A172 (cell line): ENCODE measurements around the gene UBN2.

DNA sequence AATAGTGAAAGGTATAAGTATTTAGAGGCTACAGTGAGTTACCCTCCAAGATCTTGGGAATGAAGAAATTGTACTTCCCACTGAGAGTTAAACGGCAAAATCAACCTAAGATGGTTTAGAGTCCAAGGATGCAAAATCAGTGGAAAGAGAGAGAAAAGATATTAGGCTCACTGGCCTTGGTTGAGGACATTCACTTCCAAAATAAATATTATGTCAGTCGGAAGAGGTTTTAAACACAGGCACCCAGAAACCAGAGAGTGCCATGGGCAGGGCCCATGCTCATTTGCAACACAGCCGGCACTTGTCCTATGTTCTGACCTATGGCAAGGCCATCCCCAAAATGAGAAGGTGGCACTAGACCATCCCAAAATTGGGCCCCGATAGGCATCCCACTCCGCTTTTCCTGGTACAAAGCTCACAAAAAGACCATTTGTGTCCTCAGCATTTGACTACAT lies 3.9 kb upstream of the WDR91 start:
- RAMPAGE, long total RNA = no peak

DNA sequence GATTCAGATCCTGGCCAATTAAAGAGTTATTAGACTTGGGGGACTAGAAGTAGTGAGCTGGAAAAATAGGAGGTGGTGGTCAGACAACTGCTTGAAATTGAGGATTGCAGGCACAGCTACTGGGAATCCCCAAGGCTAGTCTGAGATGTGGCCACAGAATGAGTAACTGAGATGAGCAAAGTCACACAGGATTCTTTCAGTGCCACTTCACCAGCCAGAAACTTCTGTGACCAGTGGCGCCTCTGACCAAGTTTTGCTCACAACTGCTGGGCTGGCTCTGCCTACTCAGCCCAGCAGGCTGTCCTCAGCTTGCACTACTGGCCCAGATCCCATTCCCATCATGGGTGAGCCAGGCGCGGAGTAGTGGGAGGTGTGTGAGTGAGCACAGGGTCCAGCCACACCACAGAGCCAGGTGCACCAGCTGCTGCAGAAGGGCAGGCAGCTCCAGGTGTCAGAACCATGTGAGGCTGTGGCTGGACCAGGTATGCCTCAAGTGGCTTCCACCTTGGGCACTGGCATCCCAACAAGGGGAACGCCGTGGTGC lies 29.4 kb downstream of the STRA8 start:
- RAMPAGE, long total RNA = no peak

GRCh38 chr7:135617519-135617896 lies 44.8 kb upstream of the STMP1 start:
- RAMPAGE, long total RNA = no peak

- RAMPAGE, long total RNA = no peak
Observed at GRCh38 chr7:135633991-135634782, 28.1 kb upstream of the STMP1 start.

- RAMPAGE, long total RNA = no peak
Observed at GRCh38 chr7:135769286-135769840, 20.8 kb upstream of the FAM180A start.

- RAMPAGE, long total RNA = no peak
Observed at GRCh38 chr7:135773485-135773884, 24.9 kb upstream of the FAM180A start.

- RAMPAGE, long total RNA = no peak
Observed at GRCh38 chr7:135966532-135967323, 10.4 kb downstream of the MTPN start.

DNA sequence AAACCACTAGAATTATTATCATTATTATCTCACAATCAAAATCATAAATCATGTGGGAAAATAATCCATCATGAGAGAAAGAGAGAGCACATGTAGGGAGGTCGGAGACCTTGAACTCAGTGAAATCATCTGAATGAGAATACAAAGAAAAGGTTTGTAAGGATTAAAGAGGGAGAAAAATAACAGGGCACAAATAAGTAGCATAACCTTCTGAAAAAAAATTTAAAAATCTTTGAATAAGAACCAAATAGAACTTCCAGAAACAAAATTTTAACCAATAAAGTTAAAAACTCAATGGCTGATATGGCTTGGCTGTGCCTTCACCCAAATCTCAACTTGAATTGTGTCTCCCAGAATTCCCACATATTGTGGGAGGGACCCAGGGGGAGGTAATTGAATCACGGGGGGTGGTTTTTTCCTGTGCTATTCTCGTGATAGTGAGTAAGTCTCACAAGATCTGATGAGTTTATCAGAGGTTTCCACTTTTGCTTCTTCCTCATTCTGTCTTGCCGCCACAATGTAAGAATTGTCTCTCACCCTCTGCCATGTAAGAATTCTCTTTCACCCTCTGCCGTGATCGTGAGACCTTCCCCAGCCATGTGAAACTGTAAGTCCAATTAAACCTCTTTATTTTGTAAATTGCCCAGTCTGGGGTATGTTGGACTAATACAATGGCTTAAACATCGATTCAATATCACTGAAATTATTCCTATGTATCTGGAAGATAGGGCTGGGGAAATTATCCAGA lies 115.4 kb upstream of the MTPN start:
- RAMPAGE, long total RNA = no peak

DNA sequence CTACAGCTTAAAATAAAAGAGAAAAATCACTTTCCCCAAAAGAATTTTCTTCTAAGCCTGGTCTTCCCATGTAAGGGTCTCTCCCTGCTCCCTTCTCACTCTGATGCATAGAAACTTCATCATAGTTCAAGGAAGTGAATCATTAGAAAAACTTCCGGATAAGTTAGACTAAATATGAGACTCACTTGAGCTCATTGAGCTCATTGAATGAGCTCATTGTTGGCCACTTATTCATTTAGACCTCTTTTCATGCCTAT lies 236.3 kb upstream of the PTN start:
- RAMPAGE, long total RNA = no peak

DNA sequence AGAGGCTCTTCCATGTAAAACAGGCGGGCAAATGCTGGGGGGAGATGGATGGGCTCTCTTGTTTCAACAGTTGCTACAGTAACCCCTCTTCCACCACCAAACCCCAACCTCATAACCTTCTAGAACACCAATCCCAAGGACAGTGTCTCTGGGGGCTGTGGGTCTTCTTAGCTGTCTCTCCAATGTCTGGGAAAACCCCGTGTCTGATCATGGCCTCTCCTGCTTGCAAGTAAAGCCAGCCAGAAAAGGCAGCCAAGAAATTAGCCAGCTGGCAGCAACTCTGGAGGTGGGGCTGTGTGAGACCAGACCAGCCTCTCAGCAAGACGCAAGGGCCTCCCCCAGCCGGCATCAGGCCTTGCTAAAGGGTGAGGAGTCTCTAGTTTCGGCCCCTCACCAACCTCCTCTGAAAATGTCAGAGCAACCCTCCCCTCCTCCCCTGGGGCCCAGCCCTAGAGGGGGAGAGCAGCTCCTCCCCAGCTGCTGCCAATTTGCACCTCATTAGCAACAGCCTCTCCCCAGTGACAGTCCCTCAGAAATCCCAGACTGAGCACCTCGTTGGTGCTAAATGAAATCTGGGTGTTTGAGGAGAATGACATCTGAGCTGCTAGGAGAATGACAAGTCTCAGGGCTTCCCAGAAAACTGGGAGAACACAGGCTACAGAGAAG lies 26.1 kb downstream of the DGKI start:
- RAMPAGE, long total RNA = no peak

GRCh38 chr7:137874091-137874505 lies 27.3 kb upstream of the DGKI start:
- RAMPAGE, long total RNA = no peak

- RAMPAGE, long total RNA = no peak
Observed at GRCh38 chr7:137966848-137968145, 34.6 kb downstream of the CREB3L2 start.

- RAMPAGE, long total RNA = no peak
Observed at GRCh38 chr7:138352463-138353140, 107.5 kb upstream of the TRIM24 start.

DNA sequence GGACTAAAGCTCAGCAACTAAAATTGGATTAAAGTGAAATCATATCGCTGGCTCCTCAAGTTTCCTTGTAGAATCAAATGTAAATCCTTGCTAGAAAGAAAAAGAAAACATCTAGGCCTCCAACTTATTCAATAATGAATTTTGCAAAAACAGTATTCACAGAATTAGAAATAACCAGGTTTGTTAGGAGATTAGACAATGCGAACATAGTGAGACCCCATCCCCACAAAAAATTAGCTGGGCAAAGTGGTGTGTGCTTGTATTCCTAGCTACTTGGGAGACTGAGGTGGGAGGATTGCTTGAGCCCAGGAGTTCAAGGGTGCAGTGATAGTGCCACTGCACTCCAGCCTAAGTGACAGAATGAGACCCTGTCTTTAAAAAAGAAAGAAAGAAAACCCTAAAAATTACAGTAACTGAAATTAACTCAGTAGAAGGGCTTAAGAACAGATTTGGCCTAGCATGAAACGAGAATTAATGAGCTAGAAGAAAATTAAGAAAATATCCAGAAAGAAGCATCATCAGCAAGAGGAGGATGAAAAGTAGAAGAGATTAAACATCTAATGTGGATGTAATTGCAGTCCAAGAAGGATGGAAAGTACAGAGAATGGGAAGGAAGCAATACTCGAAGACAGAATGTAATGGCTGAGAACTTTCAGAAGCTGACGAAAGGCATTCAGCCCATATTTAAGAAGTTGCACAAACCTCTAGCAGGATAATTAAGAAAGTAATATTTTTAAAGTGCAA lies 60.4 kb downstream of the TRIM24 start:
- RAMPAGE, long total RNA = no peak

- RAMPAGE, long total RNA = no peak
Observed at GRCh38 chr7:138563712-138564094, 103.6 kb downstream of the TRIM24 start.

DNA sequence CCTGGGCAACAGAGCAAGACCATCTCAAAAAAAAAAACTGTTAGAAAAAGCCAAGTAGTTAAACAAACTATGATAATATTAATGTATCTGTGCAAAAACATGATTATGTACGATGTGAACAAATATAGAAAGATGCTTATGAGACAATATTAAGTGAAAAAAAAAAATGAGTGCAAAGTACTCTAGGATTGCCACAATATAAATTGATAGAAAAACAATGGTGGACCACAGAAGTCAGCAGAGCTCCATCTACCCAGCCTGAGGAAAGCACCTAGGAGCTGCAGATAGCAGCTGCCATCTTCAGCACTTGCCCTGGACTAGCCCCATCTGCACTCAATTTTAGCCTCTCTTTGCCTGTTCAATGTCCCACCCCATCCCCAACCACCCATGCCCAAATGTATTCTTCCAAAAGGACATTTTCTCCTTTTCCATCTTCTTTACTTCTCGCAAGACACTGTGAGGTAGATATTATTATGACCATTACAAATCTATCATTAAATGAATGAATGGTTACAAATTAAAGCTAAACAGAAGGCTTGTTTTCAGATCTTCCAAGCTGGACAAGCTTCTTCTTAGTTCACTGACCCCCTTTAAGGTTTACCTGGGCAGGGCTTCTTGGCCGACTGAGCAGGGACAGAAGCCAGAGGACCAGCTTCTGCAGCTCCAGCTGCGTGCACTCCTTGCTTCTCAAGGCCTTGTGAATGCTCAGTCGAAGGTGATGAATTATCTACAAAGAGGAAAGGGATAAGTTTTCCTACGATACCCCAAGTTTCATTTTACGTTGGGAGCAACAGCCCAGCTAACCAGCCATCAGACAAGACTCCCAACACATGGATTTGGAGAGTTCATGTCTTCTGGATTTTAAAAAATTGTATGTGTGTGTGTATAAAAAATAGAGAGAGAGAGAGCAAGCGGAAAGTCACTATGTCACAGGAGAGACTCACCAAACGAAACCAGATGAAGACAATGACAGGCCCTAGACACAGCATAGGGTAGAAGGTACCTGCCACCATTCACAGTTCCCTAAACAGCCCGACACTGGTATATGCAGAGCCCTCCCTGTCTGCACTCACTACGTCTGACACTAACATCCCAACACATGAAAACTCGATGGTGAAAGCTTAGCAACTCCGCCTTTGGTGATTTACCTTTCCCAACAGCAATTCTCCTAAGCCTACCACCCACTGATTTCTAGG lies 9.3 kb downstream of the ZC3HAV1L start:
- RAMPAGE, long total RNA = no peak

- RAMPAGE, long total RNA = no peak
Observed at GRCh38 chr7:139078678-139079479, 30.6 kb downstream of the ZC3HAV1 start.

DNA sequence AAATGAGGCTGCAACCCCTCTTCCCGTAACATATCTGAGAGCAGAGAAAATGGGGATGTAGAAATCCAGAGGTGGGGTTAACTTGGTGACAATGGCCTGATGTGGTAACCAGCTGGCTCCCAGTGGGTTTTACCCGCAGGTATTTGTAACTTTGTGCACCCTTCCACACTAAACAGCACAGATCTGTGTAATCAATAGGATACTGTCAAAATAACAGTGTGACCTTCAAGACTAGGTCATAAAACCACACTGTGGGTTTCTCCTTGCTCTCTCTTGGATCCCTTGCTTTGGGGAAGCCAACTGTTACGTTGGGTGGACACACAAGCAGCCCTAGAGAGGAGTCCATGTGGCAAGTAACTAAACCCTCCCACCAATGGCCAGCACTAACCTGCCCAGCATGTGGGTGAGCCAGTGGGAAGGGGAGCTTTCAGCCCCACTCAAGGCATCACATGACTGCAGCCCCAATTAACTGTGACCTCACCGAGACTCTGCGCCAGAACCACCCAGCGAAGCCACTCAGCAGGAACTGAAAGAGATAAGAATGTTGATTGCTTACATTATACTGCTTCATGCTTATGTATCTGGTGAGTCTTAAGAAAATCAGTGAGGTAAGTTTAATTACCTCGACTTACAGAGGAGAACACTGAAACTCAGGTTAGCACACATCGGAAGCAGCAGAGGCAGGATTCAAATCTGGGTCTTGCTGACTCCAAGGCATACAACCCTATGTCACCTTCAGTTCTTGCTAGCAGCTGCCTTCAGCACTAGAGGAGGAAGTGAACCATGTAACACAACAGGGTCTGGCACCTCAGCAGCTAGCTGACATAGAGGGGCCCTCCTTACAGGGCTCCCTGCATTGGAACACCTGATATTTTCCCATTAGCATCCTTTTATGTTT lies 9.4 kb upstream of the ZC3HAV1 start:
- RAMPAGE, long total RNA = no peak

- RAMPAGE, long total RNA = no peak
Observed at GRCh38 chr7:139230939-139231974, at the start of gene UBN2. UBN2 (plus strand) TSS chr7:139231237.

DNA sequence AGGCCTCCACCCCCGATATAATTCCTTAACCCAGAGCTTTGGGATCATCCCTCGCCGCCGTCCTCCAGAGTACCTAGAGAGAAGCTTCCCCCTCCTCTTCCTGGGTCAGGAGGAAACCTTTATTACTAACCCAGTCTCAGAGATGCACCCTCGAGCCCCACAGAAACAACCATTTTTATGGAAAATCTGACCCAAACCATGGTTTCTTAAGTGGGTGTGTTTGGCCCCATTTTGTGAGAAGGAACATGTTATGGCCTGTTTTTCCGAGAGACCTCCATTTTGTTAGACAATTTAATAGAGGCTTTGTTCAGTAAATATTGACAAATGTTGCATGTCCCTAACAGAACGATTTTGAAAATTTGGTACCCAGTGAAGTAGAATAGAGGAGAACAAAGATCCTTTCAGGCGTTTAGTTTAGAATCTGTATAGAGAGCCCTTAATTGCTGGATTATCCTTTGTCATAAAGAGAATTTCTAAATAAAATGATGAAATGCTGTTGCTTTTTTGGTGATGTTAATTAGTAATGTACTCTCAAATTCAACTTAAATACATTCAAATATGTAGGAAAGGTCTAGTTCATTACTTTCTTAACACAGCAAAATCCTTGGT lies 1.1 kb downstream of the LUC7L2 start:
- RAMPAGE, long total RNA = no peak